Mesenteric fat pad (tissue), 1 donor: ENCODE results near the genes TXNDC11 and MRTFB.

DNA sequence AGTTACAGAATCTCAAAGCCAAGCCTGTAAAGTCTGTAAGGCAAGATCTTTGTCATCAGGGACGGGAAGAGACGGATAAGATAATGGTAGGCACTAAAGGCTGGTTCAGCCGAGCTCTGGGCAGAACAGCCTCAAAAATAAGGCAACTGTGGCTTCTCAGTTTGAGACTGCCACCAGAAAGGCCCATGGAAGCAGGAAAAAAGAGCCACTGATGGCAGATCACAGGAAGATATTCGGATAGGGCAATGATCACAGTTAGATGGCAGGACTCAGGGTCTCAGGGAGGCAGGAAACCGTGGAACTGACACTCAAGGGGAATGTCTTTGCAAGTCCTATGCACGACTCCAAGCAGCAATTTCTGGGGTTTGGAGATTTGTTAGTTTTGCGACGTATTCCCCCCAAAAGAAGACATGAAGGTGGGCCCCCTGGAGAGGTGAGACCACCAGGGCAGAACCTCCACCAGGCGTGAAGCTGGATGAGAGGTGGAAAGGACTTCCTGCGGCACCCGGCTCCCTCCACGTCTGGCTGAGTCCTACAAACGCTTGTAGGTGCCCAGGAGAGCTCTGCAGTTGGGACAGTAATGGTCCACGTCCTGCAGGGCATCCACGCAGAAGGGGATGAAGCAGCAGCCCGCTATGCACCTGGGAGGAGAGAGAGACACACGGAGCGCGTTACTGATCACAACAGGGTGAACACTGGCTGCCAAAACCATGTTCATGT lies 22.2 kb upstream of the ENSG00000188897 start:
- PRO-cap, result no peak

GRCh38 chr16:11551737-11552358 lies 24.8 kb upstream of the ENSG00000188897 start:
- PRO-cap, result no peak

- PRO-cap, result no peak
Measured at GRCh38 chr16:11567426-11567851, 19.3 kb downstream of the LITAF start.

- PRO-cap, result no peak
Measured at GRCh38 chr16:11581346-11582166, 5.2 kb downstream of the LITAF start.

DNA sequence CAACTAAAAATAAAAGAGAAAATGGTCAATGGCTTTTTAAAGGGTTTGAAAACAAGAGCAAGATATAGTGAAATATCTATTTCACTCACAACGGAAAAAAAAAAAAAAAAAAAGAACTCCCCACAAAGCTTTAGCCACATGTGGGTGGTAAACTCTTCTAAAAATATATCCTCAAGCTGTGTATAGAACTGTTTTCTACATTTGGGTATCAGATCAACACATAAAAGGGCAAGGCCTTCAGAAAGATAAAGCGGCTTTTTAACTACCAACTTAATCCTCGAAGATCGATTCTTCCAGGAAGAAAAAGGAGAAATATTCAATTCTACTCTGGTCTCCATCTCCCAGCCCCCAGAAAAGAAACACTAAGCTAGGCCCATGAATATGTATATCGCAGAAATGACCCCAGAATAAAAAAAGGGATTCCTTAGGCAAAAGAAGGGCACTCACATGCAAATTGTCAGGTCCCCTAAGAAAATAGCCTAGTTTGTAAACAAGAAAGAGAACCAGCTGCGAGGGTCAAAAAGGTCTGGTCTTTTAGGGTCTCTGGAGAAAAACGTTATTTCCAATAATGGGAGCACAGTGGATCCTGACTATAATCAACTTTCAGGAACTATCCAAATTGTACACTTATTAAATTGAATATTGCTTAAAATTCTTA lies 4.4 kb downstream of the LITAF start:
- PRO-cap, result no peak

- PRO-cap, result no peak
Measured at GRCh38 chr16:11664612-11665669, 3.3 kb upstream of the SNN start.

DNA sequence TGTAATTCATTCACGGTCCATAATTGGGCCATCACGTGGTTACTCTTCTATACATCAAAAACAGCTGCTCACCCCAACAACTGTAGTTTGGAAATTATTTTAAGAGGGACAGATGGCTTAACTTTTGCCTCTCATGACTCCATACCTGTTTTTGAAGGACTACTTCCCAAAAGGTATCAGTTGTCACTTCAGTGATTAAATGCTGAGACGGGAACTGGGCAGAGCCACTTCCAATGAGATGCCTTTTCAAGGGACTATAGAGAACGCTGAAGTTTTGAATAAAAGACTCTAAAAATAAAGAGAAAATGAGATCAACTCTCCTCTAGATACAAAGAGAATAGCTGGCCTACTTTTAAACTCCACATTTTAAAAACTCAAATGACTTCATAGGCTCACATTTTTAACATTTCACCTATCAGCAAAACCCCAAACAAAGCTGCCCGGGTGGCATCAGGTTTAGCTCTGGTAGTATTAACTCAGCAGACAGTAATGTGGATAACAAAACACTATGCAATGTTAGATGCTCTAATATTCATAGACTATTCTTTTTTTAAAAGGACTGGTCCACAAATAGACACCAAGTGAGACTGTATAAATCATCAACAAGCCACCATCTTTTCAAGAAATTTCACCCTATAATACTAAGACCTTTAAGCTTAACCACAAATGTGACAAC lies 20.0 kb downstream of the SNN start:
- PRO-cap, result no peak

DNA sequence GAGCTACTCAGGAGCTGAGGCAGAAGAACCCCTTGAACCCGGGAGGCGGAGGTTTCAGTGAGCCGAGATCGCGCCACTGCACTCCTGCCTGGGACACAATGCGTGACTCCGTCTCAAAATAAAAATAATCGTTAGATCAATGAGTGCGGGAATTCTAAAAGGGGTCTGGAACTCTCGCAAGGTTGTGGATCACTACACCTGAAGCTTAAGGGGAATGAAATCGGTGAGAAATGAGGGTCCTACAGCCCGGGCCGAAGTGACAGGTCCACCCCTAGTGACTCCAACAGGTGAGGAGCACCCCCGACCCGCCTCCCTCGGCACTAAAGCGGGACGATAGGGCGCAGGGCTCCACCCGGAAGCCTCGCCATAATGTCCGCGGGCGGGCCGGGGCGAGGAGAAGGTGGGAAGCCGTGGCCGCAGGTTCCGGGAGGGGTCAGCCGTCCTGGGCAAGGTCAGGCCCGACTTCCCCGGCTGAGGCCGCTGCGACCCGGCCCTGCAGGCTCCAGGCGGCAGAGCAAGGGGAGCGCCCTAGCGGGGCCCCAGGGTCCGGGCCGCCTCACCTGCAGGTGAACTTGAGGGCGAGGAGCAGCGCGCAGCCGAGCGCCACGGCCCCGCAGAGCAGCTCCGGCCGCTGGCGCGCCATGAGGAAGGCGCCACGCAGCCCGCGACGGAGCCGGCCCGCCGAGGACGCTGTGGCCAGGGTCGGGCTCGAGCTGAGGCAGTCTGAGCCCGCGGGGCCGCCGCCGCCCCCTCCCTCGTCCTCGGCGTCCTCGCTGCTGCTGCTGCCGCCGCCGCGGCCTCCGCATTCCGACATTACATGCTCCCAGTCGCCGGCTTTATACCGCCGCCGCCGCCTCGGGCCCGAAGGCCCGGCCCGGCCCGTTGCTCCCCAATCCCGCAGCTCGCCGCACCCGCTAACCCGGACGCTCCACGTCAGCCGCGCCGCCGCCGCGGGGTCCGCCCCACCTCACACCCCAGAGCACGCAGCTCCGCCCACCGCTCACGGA lies at the start of gene TXNDC11:
Gene TXNDC11 (minus strand): TSS at position 941 of the 1,007 bp plus-strand sequence.
- PRO-cap, result bidirectional peak, plus-strand start outside the sequence, minus-strand start at position 809 of the sequence

GRCh38 chr16:11869168-11870383 lies 18.2 kb upstream of the RSL1D1 start:
- PRO-cap, result no peak

- PRO-cap, result no peak
Measured at GRCh38 chr16:11916399-11917024, 756 bp upstream of the GSPT1 start.

DNA sequence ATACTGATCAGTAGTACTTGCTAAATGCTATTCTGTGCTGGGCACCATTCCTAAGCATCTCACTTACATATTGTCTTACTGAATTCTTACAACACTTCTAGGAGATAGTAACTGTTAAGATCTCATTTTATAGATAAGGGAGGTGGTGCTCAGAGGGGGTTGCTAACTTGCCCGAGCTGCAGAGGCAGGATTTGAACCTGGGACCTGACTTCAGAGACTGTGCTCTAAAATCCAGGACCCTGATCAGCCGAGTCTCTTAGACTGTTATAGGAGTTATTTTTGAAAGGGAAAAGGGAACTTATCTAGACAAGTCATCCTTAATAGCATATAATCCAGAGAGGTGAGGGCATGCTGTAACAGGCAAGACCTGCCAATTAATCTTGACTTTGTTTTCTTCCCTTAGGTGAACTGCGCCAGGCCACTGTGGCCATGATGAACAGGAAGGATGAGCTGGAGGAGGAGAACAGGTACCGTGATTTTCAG lies 149.7 kb downstream of the SNX29 start:
- PRO-cap, result no peak

DNA sequence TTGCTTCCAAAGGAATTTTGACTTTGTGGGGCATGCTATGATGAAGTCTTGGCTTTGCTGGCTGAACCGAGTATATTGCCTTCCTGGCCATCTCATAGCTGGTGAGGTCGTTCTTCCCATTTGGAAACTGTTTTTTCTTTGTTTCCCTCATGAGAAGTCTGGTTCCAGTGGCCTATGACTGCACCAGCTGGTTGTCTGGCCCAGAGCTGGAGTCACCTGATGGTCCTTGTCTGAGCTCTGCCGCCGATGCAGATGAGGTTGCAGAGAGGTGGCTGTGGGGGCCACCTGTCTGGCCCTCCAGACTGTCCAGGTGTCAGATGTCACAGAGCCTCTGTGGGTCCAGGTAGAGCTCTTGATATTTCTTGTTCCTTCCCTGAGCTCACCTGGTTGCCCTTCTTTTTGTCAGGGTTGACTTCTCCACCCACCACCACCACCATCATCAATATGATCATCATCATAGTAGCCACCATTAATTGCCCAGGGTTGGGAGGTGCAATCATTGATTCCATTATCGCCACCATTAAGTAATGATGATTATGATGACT lies 190.6 kb downstream of the SNX29 start:
- PRO-cap, result no peak

GRCh38 chr16:12232560-12233161 lies 256.1 kb downstream of the SNX29 start:
- PRO-cap, result no peak

DNA sequence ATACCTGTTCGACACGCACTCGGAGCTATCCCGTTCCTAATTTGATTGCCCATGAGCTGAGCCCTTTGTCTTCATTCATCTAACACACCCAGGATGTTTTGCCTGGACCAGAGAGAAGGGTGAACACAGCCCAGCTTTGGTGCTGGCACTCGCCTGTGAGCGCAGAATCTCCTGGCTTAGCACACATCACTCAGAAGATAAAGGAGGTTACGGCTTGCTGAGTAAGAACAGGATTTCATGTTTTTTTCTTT lies 267.8 kb downstream of the CPPED1 start:
- PRO-cap, result no peak

DNA sequence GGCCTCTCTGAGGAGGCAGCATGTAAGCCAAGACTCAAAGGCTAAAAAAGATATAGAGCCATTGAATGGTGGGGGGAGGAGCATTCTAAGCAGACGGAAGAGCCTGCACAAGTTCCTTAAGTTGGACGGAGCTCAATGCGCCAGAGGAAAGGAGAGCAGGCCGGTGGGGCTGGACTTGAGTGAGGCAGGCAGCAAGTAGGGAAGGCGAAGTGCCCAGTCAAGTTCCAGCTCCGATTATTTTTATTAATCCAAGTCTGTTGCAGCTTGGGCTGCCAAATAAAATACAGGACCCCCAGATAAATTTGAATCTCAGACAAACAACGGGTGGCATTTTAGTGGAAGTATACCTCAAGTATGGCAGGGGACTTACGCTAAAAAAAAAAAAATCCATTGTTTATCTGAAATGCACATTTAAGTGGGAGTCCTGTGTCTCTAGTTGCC lies 160.4 kb downstream of the SHISA9 start:
- PRO-cap, result no peak

DNA sequence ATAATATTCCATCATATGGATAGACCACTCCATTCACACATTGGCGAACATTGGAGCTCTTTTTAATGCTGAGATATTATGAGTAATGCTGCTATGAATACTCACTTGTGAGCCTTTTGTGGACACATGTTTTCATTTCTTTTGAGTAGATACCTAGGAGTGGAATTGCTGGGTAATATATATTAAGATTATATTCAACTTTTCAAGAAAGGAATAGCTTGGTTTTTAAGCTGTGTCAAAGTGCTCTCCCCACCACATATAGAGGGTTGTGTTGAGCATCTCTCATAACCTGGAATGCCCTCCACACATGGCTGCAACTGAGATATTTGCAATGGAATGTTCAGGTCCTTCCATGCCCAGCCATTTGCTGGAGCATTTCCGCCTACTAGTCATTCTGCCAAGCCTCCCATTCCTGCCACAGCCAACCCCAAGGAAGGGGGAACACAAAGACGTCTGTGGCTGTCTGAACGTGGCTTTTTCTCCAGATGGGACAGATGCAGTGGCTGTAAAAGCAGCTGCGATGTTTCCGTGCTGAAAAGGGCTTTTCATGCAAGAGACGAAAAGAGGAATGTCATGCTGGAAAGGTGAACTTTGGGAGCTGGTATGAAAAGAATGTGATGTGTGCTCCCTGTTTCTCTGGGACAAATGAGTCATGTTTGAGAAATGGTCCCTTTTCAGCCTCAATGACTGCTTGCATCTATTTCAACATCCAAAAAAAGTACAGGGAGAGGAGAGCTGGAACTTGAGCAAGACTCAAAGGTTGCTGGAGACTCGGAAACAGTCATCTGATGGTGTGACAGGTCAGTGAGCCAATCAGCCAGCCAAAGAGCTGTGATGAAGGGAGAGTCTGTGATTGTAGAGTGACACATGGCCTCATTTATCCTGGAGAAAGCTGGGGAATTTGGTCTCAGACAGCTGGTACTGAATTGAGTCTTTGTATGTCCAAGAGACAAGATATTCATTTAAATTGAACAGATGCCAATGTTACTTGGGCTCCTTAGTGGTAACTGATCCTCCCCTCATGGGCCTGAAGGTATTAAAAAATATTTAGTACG lies 208.8 kb downstream of the SHISA9 start:
- PRO-cap, result no peak

- PRO-cap, result no peak
Measured at GRCh38 chr16:13913310-13913549, 6.7 kb upstream of the ERCC4 start.

- PRO-cap, result no peak
Measured at GRCh38 chr16:13920552-13921093, 669 bp downstream of the ERCC4 start.

DNA sequence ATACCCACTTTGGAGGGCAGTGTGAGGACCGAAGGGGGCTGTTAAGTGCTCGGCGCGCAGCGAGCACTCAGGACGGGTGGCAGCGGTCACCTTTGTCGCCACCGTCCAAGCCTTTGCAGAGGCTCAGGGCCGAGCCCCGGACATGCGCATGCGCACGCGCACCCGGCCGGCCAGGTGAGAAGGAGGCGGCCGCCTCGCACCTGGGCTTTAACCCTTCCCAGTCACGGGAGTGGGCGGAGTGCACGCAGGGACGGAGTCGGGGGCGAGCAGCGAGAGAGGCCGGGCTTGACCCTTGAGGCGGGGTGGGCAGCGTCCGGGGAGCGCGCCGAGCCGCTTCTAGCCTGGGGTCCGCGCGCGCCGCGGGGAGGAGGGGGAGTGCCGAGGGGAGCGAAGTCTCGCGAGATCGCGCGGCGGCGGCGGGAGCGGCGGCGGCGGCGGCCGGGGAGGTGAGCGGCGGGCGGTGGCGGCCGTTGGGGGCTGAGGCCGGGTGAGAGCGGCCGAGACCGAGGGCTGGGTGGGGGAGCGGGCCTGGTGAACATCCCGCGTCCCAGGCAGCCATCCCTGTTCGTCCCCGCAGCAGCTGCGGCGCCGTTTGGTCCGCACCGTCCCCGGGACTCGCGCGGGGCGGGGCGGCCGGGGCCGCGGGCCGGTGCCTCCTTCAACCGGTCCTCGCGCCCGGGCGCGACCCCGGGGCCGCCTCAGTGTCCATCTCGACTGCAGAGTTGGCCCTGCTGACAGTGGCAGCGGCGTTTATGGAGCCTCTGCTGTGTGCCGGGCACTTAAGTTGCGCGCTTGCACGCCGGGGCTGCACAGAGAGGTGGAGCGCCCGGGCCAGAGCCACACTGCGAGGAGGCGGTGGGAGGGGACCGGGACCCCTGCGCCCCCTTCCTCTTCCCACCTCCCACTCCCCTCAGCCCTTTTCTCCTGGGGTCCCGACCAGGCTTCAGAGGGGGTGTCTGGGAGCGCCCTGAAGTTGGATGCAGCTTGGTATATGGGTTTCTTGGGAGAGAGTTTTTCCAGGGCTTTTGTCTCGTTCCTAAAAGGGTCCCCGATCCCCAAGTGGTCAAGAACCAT lies at the start of gene MRTFB:
Gene MRTFB (plus strand): TSS at position 400 of the 1,074 bp plus-strand sequence.
- PRO-cap, result bidirectional peak, plus-strand start at position 419 of the sequence, minus-strand start at position 338 of the sequence

- PRO-cap, result no peak
Measured at GRCh38 chr16:14190529-14191049, 119.5 kb downstream of the MRTFB start.